GM19240 (cell line): ENCODE measurements around a stretch of chr15.

DNA sequence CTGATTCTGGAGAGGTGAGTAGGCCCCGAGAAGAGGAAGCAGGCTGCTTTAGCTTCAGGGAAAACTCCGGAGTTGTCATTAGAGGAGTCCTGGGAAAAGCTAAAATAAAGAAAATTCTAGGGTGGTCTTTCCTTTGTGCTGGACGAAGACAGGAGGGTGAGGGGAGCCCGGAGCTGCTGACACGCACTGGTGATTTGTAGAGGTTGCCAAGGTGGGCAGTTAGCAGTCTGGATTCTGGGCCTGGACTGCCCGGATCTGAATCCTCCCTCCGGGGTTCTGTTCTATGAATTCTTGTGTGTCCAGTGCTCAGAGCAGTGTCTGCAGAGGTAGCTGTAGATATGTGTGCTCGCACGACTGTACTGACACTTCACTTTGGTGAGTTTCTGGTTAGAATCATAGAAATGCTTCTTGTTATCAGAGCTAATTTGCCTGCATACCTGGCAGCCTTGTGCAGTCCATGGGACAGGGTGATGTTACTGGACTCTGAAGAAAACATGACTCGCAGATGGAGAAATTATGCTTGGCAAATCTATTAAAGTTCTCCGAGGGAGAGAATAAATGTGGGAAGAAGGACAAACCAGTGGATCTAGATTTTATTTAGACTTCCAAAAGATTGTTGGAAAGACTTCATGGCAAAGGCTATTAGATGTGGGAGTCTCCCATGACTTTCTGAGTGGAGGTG is 12.1 kb downstream of the CGNL1 start:
- RRBS, result 61% methylated on average over 5 of the region's 11 CpGs

GRCh38 chr15:57551668-57552322 is 39.9 kb upstream of the MYZAP start:
- RRBS, result 59% methylated on average over 2 of the region's 11 CpGs

GRCh38 chr15:57586951-57587583 is 4.6 kb upstream of the MYZAP start:
- RRBS, result no CpG with 5 or more reads among the region's 5 CpGs

DNA sequence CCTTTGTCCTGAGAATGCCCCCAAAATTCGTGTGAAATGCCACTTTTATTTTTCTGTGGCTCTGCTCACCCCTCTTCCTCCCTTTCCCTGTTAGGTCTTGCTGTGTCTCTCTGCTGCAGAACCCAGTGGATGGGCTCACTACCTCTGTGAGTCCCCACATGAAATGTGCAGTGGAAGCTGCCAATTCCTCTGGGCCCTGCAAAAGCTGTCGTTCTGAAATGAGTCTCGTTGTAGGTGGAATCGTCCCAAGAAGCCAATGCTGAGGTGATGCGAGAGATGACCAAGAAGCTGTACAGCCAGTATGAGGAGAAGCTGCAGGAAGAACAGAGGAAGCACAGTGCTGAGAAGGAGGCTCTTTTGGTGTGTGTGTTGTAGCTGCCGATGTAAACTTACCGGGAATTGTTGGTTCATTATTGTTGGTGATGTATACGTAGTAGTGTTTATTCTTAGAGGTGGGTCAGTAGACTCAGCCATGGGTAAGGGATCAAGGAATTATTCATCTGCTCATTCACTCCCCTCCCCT is 40.6 kb downstream of the MYZAP start:
- RRBS, result no CpG with 5 or more reads among the region's 8 CpGs

- RRBS, result no CpG with 5 or more reads among the region's 9 CpGs
Observed at GRCh38 chr15:57635248-57635963, 43.7 kb downstream of the MYZAP start.

GRCh38 chr15:57752441-57752758 is 45.9 kb downstream of the POLR2M start:
- RRBS, result no CpG with 5 or more reads among the region's 8 CpGs

DNA sequence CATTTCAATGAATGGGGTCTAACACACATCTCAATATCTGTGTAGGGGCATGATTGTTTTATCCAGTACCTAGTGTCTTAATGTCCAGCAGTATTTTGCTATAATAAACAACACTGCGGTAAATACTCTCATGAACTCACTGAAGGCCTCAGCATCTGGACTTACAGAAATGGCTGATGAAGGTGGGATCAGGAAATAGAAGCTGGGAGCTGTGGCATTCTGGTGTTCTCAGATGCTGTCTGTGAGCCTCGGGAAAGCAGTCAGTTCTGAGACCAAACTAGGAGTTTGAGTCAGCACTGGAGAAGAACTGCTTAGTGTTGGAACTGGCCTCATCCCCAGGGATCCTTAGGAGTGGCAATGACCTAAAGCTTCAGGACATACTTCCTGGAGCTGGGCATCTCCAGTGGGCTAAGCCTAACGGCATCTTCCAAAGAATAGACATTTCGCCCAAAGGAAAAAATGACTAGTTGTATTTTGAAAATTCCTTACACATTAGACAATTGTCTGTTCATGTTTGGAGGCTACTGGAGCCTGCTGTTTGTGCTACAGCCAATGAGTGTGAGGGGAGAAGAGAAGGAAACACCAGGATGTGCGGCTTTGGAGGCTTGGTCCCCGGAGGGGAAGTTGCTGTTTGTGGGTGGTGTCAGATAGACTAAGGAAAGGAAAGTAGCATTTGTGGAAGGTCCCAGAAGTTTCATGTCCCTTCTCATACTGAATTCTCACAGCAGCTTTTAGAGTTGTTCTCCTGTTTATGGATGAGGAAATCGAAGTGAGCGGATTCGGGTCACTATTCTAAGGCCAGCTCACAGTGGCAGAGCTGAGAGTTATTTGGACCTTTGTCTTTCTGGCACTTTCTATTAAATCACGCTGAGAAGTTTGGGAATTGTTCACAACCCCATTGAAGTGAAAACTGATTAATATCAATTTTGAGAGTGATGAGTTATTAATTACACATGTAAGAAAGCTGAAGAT is 77.6 kb downstream of the POLR2M start:
- RRBS, result no CpG with 5 or more reads among the region's 10 CpGs

DNA sequence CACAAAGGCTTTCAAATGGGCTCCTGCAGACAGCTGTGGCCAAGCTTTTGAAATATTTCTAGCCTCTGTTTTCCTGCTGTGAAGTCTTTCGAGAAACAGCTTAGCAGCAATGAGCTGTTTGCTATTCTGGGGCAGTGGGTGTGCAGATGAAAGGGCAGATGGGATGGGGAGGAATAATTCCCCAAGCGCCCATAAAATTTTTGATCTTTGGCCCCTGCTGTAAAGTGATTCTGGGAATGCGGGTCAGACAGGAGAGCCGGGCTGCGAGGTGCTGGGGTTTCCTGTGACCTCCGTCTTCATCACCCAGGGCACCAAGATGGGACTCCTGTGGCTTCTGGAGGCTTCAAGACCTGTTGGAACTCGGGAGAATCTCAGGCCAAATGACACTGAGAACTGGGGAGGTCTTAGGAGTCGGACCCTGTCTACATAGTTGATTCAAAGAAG is 86.2 kb downstream of the POLR2M start:
- RRBS, result no CpG with 5 or more reads among the region's 8 CpGs

DNA sequence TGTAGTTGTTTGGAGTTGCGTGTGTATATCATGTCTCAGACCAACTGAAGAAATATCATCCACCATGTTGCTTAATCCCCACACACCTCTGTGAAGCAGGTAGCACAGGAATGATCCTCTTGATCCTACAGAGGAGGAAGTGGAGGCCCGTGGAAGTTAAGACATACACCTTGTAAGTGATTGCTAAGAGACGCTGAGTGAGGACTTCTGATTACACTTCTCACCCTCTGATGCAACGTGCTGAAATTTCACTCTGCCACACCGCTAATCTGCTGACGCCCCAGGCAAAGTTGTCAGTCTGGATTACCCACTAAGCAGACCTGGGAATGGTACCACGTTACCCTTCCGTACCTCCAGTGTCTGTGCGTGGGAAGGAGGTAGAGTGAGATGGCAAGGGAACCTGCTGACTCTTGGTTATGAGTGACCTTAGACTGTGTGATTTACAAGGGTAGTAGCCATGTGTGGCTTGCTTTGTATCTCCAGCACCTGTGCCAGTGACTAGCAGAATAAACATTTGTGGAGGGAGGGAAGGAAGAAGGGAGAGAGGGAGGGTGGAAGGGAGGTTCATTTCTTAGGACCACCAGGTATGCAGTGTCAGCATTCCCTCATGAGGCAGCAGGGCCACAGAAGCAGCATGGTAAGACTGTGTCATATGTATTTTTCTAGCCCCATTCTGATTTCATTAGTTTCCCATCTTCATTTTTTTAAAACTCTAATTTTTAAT is 115.1 kb downstream of the ALDH1A2 start:
- RRBS, result no CpG with 5 or more reads among the region's 9 CpGs

GRCh38 chr15:58055738-58056187 is 9.7 kb downstream of the ALDH1A2 start:
- RRBS, result no CpG with 5 or more reads among the region's 4 CpGs

- RRBS, result no CpG with 5 or more reads among the region's 5 CpGs
Observed at GRCh38 chr15:58174761-58175091, 36.5 kb downstream of the AQP9 start.

DNA sequence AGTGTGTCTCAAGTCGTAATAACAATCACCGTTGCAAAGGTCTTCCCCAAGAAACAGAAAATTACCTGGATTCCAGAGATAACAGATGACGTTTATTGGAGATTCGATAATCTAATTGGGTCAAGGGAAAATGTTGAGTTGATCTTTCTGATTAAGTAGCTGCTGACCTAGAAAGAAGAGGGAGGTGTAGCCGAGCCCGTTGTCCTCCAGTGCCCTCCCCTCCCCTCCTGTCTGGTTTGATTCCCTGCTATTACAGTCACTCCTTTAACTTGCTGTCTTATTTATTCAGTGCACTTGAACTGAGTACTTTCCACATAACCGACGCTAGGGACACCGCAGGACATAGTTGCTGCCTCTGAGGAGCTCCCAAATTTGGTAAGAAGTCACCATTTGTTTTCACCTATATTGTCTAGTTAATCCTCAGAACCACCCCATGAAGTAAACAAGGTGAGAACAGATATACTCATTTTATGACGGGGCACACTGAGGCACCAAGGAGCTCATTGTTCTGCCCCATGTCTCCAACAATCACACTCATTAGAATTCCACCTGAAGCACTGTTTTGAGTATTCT is 103.7 kb downstream of the AQP9 start:
- RRBS, result no CpG with 5 or more reads among the region's 10 CpGs

DNA sequence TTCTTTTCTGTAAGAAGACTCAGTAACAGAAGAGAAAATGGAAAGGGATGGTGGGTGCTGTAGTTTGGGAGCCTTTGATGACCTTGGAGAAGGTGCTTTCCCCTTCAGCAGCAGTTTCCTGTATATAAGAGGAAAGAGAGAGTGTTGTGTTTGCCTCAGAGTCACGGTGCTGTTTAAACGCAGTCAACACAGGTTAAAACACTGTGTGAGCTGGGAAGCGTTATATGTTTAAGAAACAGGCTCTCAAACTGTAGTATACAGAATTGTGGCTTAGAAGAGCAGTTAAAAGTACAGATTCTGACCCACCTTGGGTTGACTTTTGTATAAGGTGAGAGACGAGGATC is 111.8 kb downstream of the AQP9 start:
- RRBS, result no CpG with 5 or more reads among the region's 4 CpGs

GRCh38 chr15:58310043-58310273 is 121.8 kb upstream of the LIPC start:
- RRBS, result no CpG with 5 or more reads among the region's 4 CpGs

- RRBS, result no CpG with 5 or more reads among the region's 19 CpGs
Observed at GRCh38 chr15:58310274-58311090, 121.3 kb upstream of the LIPC start.

DNA sequence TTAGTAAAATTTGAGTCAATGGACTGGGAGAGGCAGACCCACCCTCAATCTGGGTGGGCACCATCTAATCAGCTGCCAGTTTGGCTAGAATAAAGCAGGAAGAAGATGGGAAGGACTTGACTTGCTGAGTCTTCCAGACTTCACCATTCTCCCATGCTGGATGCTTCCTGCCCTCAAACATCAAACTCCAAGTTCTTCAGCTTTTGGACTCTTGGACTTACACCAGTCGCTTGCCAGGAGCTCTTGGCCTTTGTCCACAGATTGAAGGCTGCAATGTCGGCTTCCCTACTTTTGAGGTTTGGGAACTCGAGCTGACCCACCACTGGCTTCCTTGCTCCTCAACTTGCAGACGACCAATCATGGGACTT is 8.6 kb upstream of the LIPC start:
- RRBS, result no CpG with 5 or more reads among the region's 4 CpGs

DNA sequence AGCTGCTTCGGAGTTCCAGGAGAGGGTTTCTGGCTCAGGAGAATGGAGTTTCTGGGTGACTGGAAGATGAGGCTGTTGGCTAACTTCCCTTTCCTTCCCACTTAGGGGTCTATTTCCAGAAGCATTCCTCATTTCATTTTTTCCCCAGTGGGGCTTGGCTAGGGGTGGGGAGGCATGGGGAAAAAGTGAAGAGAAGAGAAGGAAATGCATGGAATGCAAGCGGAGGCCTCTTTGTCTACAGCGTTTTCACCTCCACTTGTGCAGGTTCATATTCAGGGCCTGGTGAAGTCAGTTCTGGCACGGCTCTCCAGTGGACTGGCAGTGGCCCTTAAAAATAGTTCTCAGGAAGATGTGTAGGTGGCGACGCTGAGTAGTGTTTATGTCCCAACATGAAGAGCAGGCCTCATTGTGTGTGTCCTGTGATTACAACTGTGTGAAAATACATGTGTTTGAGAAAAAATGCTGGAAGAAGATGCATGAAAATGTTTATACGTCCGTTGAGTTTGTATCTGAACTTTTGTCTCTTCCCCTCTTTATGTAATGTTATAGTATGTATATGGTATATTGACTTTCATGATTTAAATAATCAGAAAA is 7.1 kb downstream of the LIPC start:
- RRBS, result no CpG with 5 or more reads among the region's 8 CpGs

DNA sequence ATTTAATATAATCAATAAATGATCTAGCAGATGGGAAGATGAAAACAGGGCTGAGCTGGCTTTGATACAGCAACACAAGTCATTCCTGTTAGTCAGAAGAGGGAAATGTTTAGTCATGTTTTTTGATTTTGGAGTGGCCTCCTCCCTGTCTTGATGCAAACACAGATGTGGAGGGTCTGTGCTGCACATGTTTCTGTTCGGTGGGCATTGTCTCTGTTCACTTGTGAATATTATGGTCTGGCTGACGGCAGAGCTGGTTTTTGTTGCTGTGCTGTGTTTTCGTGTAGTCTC is 9.9 kb downstream of the LIPC start:
- RRBS, result no CpG with 5 or more reads among the region's 3 CpGs

DNA sequence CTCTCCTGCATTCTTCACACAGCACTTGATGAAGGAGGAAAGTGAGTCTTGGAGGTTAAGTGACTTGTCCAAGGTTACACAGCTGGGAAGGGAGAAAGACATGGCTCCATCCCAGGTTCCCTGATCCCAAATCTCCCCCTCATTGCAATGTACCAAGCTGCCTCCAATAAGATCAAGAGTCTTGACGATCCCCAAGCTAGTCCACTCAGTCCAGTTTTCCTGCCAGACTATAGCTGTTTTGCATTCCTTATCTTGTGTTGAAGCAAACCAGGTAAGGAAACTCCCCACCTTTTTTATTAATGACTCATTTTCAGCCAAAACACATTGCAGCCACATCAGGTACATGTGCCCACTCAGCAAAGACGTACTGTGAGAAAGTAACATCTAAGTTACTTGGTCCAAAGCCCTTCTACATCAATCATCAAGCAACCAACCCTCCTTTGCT is 41.9 kb downstream of the LIPC start:
- RRBS, result no CpG with 5 or more reads among the region's 2 CpGs

- RRBS, result no CpG with 5 or more reads among the region's 7 CpGs
Observed at GRCh38 chr15:58691115-58691731, 58.3 kb downstream of the ADAM10 start.